Epithelial cell of alveolus of lung (primary cell): ENCODE data around the genes KDSR, SERPINB12, SERPINB2, CDH7 and SOCS6.

- RAMPAGE, long total RNA = no peak
- RRBS = no CpG with 5 or more reads among the region's 4 CpGs
Observed at GRCh38 chr18:62781195-62781693, 65.9 kb downstream of the PHLPP1 start.

GRCh38 chr18:62939419-62939893 is 224.1 kb downstream of the PHLPP1 start:
- RAMPAGE, long total RNA = no peak
- RRBS = no CpG with 5 or more reads among the region's 6 CpGs

DNA sequence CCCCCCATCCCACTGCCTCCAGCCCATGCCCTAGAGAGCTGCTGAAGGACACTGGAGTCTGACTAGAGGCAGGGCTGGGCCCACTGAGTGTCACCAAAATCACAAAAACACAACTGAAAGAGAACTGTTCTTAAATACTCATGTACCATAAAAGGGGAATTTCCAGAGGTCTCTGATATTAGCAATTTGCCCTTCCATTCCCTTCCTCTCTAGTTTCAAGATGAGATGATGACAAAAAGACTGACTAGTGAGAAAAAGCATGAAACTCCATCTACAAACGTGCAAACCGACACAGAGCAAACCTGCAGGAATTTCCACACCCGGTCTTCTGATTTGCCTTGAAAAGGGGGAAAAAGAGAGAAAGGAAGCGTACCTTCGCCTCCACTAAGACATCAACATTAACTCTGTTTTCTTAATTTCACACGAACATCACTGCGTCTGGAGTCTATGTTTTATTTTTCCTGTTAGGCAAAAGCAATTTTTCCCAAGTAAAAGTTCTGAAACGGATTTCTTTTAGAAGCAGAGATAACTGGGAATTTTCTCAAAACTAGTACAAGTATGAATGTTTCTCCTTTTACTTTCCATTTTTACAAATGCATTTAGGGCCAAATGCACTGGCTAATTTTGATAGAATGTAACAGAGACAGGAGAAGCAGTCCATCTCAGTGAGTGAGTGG is 160.5 kb downstream of the BCL2 start:
- RAMPAGE, long total RNA = no peak
- RRBS = no CpG with 5 or more reads among the region's 8 CpGs

- RAMPAGE, long total RNA = no peak
- RRBS = no CpG with 5 or more reads among the region's 2 CpGs
Observed at GRCh38 chr18:63218093-63218818, 101.3 kb downstream of the BCL2 start.

GRCh38 chr18:63306849-63307136 is 12.8 kb downstream of the BCL2 start:
- RAMPAGE, long total RNA = no peak
- RRBS = no CpG with 5 or more reads among the region's 5 CpGs

DNA sequence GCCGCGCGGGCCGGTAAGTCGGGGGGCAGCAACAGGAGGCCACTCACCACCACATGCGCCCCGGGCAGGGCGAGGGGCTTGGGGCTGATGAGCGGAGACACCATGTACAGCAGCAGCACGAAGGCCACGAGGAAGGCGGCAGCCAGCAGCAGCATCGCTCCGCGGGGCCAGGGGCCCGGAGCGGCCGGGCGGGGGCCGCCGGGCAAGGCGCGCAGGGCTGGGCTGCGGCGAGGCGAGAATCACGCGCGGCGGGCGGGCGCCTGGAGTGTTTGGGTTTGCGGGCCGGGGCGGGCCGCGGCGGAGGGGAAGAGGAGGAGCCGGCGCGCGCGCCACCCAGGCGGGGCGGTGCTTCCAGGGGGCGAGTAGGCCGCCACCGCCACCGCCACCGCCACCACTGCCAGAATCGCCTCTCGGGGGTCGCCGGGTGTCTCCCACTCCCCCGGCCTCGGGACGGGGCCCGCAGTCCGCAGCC is at the start of gene KDSR:
Gene KDSR, minus strand, starts transcription at position 243 of the 472 bp plus-strand sequence.
- RAMPAGE, long total RNA = no peak
- RRBS = 1% methylated on average over 24 of the region's 59 CpGs

GRCh38 chr18:63542261-63542674 is at the start of gene SERPINB12:
SERPINB12 (plus strand) TSS chr18:63542369.
- RAMPAGE, long total RNA = no peak
- RRBS = no CpG with 5 or more reads among the region's 1 CpG

- RAMPAGE, long total RNA = no peak
- RRBS = no CpG with 5 or more reads among the region's 3 CpGs
Observed at GRCh38 chr18:63752731-63753171, 22.5 kb upstream of the SERPINB7 start.

GRCh38 chr18:63887499-63888080 is at the start of gene SERPINB2:
SERPINB2 (plus strand) TSS chr18:63887705.
- RAMPAGE, long total RNA = no peak
- RRBS = no CpG with 5 or more reads among the region's 2 CpGs

- RAMPAGE, long total RNA = no peak
- RRBS = 2% methylated on average over 42 of the region's 102 CpGs
Observed at GRCh38 chr18:65750130-65751323, at the start of gene CDH7. CDH7 (plus strand) TSS chr18:65751012.

- RAMPAGE, long total RNA = no peak
- RRBS = no CpG with 5 or more reads among the region's 1 CpG
Observed at GRCh38 chr18:68054529-68054985, 538.0 kb upstream of the DSEL start.

DNA sequence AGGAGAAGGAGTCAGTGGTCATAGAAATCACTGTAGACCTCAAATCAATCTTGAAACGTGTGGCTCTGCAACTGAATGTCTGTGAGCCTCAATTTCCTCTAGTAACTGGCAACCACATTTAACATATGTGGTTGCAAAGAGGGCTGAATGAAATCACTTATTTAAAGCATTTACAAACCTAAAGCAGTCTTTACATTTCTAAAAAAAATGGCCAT is 1.7 kb upstream of the DOK6 start:
- RAMPAGE, long total RNA = no peak
- RRBS = no CpG with 5 or more reads among the region's 1 CpG

DNA sequence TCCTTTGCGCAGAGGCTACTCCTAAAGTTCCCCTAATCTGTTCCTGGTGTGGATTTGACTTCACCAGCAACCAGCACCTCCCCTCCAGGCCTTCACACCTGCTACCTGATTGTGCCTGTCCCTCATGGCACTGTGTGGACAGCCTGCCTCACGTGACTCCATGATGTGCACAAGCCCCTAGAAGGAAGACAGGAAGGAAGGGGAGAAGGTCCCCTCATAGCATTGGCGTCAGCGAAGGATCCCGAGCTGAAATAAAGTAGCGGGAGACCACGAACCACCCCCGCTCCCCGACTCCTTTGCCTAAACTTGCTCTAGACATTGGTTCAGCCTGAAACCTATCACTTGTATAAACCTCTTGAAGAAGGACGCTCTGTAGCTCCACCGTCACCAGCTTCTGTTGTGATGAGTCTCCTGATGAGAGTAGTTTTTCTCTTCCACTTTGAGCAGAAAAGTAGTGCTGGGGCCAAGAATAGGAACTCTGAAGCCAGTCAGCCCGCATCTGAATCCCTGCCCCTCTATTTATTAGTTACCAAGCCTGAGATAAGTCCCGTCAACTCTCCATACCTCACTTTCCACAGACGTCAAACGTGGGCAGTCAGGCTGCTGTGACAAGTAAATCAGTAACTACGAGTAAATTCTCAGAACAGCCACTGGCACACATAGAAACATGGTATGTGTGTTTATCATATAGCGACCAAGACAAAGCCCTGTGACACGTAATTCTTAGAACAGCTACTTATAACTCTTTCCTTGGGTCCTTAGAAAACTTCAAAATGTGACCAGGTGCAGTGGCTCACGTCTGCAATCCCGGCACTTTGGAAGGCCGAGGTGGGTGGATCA is 61.8 kb downstream of the CD226 start:
- RAMPAGE, long total RNA = no peak
- RRBS = no CpG with 5 or more reads among the region's 21 CpGs

- RAMPAGE, long total RNA = no peak
- RRBS = no CpG with 5 or more reads among the region's 4 CpGs
Observed at GRCh38 chr18:70190440-70190842, 15.0 kb downstream of the RTTN start.

DNA sequence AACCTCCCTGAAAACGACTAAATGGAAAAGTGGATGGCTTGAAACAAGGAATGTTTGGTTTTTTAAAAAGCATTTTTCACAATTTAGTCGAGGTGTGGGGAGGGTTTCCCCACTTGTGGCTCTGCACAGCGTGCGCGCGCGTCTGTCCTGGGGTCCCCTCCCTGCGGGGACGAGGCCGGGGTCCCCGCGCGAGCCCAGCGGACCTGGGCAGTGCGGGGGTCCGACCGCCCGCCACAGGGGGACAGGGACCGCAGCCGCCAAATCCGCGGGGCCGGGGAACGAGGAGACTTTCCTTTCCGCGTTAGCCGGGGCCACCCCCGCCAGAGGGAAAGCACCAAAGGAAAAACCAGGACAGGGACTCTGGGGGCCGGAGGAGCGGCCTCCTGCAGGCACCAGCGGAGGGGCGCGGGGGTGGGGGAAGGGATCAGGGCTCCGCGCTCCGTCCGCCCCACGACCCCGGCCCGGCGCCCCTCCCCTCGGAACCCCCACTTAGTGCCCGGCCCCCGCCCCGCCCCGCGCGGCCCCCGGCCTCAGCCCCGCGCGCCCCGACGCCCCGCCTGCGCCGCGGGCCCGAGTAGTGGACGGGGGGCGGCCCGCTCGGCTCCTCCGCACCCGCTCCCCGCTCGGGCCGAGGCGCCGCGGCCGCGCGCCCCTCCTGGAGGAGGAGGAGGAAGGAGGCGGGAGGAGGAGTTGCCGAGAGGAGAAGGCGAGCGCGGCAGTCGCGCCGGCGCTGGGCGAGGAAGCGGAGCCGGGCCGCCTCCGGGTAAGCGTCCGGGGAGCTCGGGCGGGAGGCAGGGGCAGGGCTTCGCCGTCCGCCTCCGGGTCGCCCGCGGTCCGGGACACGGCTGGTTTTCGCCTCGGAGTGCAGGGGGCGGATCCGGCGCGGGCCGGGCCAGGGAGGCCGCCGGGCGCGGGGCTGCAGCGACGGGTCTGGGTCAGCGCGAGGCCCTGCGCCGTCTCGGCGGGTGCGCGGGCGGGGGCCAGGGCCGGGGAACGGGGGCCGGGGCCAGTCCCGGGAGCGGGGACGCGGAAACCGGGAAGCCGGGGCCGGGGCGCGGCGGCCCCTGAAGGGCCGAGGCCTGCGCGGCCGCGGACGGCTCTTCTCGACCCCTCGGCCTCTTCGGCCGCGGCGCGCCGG is at the start of gene SOCS6:
Gene SOCS6, plus strand, starts transcription at position 718 of the 1,138 bp plus-strand sequence.
- RAMPAGE, long total RNA = start-site peak on the plus strand centred at position 702 of the sequence, 76 bp wide, 341 and 426 reads in 2 replicates
- RRBS = 2% methylated on average over 57 of the region's 150 CpGs

DNA sequence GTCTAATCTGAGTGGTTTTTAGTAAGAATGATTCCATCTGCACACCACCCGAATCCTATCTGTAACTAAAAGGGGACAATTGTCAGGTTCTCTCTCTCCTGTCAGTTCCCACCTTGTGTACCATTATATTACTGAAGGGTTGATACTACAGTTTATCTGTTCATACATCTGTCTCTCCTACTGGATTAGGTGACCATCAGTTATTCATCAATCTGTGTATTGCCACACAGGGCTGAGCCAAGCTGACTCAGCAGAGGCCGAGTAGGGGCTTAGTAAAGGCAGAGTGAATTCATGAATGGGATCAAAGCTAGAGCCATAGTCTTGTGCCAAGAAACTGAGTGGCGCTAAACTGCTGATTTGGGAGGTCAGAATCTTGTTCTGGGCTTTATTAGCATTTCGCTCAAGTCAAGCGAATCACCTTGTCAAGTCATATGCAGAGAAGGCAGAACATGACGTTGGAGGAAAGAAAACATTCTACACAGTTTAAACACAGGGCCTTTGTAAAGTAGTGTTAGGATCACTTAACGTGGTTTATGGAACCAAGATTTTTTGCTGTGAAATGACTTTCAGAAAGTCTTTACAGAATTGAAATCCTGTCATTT is 34.1 kb downstream of the SOCS6 start:
- RAMPAGE, long total RNA = no peak
- RRBS = no CpG with 5 or more reads among the region's 7 CpGs

DNA sequence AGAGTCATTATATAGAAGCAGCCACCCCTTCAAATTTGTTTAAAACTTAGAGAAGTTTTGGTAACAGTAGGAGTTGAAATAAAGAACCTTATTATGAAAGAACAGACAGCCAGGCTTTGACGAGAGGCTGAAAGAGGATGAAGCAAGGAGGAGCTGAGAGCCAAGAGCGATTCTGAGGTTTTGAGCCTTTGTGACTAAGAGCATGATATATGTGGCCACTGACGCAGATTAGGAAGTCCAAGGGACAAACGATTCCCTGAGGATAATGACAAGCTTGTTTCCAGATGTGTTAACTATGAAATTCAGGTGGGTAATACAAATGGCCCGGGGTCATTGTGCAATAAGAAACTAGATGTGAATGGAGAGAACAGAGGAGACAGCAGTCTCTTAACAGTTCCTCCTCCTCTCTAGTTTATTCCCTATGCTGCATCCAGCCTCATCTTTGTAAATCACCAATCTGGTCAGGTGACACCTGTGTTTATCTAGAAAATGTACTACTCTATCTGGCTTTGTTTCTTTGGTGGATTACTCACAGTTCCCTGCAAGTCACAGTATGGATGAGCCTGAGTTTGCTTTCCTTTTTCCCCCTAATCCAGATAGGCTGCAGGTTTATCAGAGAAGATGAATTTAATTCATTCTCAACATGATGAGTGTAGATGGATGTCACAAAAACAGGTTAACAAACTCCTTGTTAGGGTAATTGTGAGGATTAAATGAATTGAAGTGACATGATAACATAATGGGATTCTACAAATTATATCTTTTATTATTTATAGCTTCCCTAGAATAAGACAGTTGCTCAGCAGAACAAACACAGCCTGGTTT is 84.3 kb downstream of the SOCS6 start:
- RAMPAGE, long total RNA = no peak
- RRBS = no CpG with 5 or more reads among the region's 5 CpGs

DNA sequence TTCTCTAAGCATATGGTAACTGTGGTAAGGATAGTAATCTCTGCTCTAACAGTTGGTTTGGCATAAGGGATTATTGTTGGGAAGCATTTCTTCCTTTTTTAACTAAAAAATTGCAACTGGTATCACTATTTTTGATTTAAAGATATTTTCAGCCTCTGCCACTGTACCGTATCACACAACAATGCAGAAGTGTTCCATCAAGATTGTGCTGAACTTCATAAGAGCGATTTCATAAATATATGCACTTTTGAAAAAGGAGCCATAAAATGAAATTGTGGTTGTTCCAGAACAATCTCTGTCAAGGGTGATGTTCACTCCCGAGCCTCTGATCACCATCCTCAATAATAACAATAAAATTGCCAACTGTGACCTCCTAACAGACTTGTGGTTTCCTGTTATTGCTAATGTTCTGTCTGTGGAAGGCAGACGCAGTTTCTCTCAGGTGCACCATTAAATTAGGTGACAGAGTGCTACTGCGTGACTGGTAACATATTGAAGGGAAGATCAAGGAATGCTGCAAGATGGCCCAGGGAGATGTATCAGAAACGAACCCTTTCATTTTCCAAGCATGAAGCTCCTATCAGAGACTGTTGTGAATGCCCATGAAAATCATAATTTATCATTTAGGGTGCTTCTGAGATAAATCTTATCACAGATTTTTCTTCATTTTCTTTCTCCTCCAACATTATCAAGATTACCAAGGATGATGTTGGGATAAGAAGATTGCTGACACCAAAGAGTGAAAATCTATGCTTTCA is 383.8 kb downstream of the SOCS6 start:
- RAMPAGE, long total RNA = no peak
- RRBS = no CpG with 5 or more reads among the region's 6 CpGs

- RAMPAGE, long total RNA = no peak
- RRBS = no CpG with 5 or more reads among the region's 2 CpGs
Observed at GRCh38 chr18:72772267-72772590, 95.6 kb downstream of the NETO1 start.

- RAMPAGE, long total RNA = no peak
- RRBS = no CpG with 5 or more reads among the region's 4 CpGs
Observed at GRCh38 chr18:72910018-72910400, 42.2 kb upstream of the NETO1 start.